Left cardiac atrium (tissue), 1 donor: ENCODE measurements around a stretch of chr21.

DNA sequence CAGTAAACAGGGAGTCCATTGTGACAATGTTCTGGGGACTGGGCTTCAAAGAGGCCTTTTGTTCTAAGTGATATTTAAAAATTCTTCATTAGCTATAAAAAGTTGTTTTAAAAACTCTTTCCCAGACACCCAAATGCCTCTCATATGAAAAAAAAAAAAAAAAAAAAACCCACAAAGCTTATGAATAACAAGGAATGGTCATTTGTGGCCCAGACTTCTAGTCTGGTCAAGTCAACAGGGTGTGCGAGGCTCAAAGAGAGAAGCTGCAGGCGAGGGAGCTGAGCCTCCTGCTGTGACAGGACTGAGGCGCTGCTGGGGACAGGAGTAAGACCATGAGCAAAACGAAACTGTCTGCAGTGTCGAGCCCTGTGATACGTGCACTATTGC lies 30.5 kb upstream of the KCNE2 start:
- PRO-cap, result no peak

GRCh38 chr21:34575898-34576611 lies 38.9 kb downstream of the RCAN1 start:
- PRO-cap, result no peak

GRCh38 chr21:34713005-34713594 lies 44.3 kb downstream of the CLIC6 start:
- PRO-cap, result no peak

DNA sequence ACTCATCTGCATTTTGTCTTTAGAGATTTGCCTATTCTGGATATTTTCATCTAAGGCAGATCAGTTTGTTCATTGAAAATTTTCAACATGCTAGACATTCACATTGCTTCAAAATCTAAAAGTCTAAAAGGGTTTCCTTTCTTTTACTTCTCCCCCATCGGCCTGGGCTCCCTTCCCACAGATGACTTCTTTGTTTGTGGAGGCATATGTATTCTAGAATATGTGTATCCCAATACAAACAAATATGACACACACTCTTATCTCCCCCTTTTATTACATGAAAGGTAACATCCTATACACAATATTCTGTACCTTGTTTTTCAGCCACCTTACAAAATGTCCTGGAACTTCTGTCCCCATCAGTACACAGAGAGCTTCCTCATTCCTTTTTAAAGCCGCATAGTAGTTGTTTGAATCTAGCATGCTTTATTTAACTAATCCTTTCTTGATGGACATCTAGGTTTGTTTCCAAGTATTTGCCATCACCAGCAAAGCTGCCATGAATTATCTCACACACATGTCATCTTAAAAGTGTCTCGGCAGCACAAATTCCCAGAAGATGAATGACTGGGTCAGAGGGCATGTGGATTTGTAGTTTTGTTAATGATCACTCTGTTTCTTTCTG lies 68.1 kb downstream of the CLIC6 start:
- PRO-cap, result no peak

GRCh38 chr21:34800945-34801620 lies 132.3 kb downstream of the CLIC6 start:
- PRO-cap, result no peak

DNA sequence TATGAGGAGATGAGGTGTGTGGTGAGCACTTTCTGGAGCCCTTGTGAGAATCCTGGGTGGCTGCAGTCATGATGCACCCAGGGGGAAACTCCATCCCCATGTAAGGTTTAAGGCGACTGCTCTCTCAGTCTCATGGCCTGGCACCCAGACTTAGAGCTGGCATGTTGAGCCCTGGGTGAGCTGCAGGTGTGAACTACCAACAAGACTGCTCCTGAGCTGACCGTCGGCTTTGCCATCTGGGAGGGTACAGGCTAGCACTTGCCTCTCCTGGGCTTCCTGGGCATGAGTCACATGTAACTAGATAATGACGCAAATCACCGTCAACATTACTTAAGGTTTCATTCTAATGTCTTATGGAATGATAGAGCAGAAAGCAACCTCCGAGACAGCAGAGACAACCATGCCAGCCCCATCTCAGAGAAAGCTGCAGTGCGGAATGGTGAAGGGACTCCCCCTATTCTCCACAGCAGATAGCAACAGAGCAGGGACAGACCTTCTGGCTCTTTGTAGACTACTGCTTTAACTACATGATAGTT lies 144.7 kb downstream of the CLIC6 start:
- PRO-cap, result no peak

GRCh38 chr21:34833441-34834204 lies 164.8 kb downstream of the CLIC6 start:
- PRO-cap, result no peak

DNA sequence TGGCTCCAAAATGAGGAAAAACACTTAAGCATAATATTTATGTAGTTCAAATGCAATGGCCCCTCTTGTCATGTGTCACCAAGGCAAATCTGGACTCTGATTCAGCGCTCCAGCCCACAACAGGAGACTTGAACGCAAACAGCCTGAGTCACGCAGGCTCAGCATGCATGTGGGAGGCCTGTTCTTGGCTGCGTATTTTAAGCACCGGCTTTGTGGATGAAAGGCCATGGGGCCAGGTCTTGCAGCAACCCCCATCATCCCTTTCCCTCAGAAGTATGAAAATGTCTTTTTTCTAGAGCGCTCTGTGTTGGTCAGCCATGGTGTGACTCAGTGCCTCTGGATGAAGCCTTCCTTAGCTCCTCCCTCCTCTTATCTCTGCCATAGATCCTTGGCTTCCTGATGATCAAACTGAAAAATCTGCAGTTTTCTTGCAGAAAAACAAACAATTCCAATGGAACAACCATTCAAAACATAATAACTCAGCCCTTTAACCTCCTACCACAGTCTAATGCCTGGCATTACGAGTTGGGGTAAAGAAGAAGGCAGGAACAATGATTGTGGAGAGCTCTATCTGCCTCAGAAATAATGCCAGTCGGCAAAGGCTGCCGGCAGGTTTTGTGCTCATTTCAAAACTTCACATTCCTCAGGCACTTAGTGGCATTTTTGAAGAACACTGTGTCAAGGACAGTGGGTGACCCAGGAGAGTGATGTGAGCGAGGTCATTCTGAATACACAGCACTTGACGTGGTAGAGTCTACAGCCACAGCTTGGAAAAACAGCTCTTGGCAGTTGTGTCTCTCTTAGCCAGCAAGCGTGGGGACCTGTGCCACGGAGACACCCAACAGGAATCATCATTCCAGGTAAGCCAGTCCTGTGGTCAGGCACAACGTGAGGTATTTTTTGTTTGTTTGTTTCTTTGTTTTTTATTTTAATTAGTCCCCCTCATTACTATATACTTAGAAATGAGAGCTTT lies 167.6 kb downstream of the CLIC6 start:
- PRO-cap, result no peak

GRCh38 chr21:34859442-34859955 lies 189.6 kb downstream of the RUNX1 start:
- PRO-cap, result no peak

- PRO-cap, result no peak
Observed at GRCh38 chr21:34868356-34868991, 180.6 kb downstream of the RUNX1 start.

DNA sequence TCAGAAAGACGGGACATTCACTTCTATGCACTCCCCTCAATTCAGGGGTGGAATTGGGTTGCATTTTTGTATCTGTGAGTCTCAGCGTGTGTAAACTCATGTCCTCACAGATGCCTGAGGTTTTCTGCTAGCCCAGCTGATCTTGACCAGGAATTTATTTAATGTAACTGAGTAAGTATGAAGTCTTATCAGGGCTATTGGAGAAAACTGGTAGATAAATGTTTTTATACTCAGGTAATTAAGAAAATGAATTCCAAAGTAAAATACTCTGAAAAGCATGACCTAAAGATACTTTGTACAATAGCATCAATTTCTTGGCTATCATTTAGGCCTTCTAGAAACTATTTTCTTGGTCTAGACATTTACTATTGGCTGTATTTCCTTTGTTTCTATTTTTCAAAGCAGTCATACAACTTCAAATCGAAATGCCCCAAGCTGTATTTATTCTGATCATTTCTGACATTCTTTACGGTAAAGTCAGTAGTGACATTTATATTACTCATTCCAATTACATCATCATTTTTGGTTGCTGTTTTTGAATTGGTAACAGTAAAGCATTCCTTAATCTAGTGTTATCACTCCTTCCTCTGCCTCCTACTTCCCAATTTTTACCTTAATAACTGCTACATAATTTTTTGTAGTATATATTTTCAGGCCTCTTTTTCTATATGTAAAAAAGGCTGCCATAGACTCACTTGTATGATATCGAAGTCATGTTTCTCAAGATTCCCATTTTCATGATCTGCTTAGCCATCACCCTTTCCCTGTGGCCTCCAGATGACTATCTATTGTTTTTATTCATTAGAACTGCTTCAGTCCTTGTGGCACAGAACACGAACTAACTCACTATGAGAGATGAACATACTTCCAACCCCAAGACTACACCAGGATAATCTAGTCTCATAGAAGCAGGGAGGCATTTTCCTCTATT lies 167.3 kb downstream of the RUNX1 start:
- PRO-cap, result no peak

GRCh38 chr21:34887703-34888783 lies 161.1 kb downstream of the RUNX1 start:
- PRO-cap, result bidirectional peak, plus-strand start at chr21:34888888, minus-strand start at chr21:34888693

GRCh38 chr21:35026333-35027524 lies 22.4 kb downstream of the RUNX1 start:
- PRO-cap, result no peak

- PRO-cap, result no peak
Observed at GRCh38 chr21:35034698-35035094, 14.4 kb downstream of the RUNX1 start.

GRCh38 chr21:35528471-35529180 lies 479.5 kb upstream of the RUNX1 start:
- PRO-cap, result no peak

DNA sequence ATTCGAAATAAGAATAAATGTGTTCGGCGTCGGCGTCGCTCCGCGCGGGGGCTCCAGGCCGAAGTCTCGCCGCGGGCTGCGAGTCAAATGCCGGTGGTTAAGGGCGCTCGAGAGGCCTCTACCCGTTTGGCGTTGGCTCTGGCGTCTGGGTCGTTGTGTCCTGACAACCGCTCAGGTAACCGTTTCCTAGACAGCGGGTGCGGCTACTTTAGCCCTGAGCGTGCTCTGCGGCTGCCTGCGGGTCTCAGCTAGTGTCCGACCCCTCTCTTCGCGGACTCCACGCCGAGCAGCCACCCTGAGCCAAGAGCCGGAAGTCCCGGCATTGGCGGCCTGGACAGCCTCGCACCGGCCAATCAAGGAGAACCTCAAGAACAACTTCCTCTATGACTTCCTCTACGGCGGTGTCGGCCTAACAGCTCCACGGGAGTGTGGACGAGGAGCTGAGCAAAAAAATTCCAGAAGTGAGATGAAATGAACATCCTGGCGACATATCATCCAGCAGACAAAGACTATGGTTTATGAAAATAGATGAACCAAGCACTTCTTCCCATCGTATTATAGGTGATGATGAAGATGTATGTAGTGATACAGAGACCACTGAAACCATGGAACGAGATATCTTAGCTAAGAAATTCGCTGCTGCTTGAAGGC lies 173.3 kb downstream of the SETD4 start:
- PRO-cap, result no peak

- PRO-cap, result no peak
Observed at GRCh38 chr21:35984648-35984847, 75.8 kb downstream of the SETD4 start.

DNA sequence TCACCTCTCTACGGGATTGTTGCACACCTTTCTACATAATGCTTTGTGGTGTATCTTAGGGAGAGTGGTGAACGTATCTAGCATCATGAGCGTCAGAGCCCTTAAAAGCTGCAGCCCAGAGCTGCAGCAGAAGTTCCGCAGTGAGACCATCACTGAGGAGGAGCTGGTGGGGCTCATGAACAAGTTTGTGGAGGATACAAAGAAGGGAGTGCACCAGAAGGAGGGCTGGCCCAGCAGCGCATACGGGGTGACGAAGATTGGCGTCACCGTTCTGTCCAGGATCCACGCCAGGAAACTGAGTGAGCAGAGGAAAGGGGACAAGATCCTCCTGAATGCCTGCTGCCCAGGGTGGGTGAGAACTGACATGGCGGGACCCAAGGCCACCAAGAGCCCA lies 2.6 kb downstream of the CBR1 start:
- PRO-cap, result no peak

DNA sequence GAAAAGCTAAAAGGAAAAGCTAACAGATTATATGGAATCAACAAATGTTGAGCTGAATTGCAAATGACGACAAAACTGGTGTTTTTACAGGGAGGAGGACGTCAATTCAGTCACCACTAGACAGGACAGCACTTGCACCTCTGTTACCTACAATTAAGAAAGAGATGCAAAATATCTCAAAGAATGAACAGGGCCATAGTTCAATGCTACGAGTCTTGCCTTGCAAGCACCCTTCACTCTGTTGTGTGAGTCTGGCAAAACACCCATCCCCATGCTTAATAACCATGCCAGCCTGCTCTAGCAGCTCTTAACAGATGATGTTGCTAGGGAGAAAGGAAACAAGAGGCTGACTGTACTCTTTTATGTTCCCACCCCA lies 5.3 kb downstream of the CBR1 start:
- PRO-cap, result no peak

GRCh38 chr21:36129945-36130583 lies 4.8 kb upstream of the CBR3 start:
- PRO-cap, result unidirectional peak, minus-strand start at chr21:36130297